GM19239 (cell line): ENCODE data around the genes LRRFIP2, PLCD1 and DLEC1.

- RRBS = no CpG with 5 or more reads among the region's 2 CpGs
Measured at GRCh38 chr3:37139296-37140317, 34.8 kb downstream of the LRRFIP2 start.

DNA sequence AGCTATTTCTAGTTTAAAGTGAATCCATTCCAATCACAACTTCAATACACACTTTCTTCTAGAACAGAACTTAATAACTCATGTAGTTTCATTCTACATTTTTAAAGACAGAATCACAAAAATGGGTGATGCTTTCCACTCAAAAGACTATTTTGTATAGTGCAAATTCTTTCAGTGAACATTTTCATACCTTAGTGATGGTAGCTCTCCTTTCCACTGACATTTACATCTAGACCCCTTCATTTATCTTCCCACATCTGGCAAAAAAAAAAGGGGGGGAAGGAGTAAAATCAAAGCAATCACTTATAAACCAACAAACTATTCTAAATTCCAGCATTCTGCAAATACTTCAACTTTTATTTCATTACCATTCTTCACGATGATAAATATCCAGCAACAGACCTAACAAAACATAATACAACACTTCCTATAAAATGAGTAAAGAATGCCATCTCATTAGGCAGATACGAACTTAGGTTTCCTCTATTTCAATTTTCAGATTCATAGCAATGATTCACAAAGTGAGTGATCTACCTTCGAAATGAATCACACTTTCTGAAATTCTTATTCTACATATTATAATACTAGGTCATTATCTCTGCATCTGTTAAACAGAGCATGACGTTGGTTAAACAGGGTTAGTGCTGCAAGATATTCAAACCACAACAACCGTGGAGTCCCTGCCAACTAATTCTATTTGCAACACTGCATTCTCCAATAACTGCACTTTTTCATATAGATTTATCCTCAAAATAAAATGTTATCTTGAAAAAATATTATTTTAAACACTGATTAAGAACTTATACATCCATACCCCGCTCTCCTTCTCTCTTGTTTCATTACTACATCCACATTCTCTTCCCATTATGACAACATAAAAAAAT lies at the start of gene LRRFIP2:
Gene LRRFIP2, minus strand, starts transcription at position 234 of the 884 bp plus-strand sequence.
- RRBS = no CpG with 5 or more reads among the region's 6 CpGs

GRCh38 chr3:37244430-37244666 lies 1.3 kb downstream of the GOLGA4 start:
- RRBS = no CpG with 5 or more reads among the region's 7 CpGs

DNA sequence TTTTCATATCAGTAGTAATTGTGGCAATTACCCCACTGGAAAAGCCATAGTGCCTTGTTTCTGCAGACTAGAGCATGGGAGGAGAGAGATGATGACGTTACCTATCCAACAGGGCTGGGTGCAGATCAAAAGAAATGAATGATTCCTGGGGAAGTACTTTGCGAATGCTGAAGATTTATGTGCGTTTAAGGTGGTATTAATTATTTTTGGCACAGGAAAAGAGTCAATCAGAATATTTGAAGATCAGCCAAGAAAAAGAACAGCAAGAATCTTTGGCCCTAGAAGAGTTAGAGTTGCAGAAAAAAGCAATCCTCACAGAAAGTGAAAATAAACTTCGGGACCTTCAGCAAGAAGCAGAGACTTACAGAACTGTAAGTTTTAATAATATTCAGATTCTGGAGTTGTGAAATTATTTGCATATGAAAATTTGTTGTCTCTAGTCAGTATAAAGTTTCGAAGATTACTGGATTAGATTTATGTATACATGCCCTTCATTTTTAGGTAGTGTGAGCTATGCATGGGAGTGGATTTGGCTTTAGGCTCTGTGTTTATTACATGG lies 78.5 kb downstream of the GOLGA4 start:
- RRBS = no CpG with 5 or more reads among the region's 5 CpGs

DNA sequence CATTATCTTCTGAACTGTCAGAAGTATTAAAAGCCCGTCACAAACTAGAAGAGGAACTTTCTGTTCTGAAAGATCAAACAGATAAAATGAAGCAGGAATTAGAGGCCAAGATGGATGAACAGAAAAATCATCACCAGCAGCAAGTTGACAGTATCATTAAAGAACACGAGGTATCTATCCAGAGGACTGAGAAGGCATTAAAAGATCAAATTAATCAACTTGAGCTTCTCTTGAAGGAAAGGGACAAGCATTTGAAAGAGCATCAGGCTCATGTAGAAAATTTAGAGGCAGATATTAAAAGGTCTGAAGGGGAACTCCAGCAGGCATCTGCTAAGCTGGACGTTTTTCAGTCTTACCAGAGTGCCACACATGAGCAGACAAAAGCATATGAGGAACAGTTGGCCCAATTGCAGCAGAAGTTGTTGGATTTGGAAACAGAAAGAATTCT lies 80.9 kb downstream of the GOLGA4 start:
- RRBS = no CpG with 5 or more reads among the region's 3 CpGs

GRCh38 chr3:37324397-37325336 lies 81.6 kb downstream of the GOLGA4 start:
- RRBS = no CpG with 5 or more reads among the region's 3 CpGs

- RRBS = 88% methylated on average over 2 of the region's 5 CpGs
Measured at GRCh38 chr3:37387512-37387900, 64.4 kb upstream of the ITGA9 start.

GRCh38 chr3:37892711-37893610 lies 31.3 kb downstream of the CTDSPL start:
- RRBS = no CpG with 5 or more reads among the region's 4 CpGs

- RRBS = no CpG with 5 or more reads among the region's 1 CpG
Measured at GRCh38 chr3:37905337-37905727, 43.7 kb downstream of the CTDSPL start.

- RRBS = no CpG with 5 or more reads among the region's 6 CpGs
Measured at GRCh38 chr3:37964266-37965255, 26.0 kb upstream of the VILL start.

- RRBS = no CpG with 5 or more reads among the region's 13 CpGs
Measured at GRCh38 chr3:37991867-37992595, 1.4 kb downstream of the VILL start.

GRCh38 chr3:37993763-37994841 lies 3.5 kb downstream of the VILL start:
- RRBS = 2% methylated on average over 11 of the region's 52 CpGs

DNA sequence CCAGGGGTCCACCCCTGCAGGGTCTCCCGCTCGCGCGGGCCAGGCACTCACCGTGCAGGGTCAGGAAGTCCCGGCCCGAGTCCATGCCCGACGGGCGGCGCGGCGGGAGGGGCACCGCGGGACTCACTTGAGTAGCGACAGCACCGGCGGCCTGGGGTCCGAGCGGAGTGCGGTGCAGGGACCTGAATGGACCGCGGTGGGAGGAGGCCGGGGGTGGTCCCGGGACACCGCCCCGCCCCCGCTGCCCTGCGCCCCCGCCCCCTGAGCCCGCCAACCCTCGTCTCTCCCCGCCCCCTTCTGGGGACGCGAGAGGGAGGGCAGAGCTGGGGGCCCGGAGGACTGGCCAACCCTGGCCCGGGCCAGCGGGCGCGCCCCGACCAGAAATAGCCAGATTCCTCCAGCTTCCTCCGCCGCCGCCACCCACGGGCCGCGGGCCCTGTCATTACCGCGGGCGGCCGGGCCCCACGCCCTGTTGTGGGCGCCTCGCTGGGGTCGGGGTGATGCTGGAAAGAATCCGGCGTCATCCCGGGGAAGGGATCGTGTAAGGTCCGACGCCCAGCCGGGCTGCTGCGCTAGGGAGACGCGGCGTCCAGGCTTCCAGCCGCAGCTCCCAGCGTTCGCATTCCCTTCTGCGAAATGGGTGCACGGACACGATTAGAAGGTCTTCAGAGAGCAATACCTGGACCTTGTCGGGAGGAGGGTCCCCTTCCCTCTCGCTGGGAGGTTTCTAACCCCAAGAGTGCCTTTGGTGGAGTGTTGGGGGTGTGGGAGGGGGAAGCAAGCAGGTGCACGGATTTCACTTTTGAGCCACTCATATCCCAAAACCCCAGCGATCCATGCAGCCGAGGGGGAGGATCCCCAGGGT lies at the start of gene PLCD1:
Gene PLCD1, minus strand, starts transcription at position 188 of the 865 bp plus-strand sequence.
- RRBS = 3% methylated on average over 32 of the region's 77 CpGs

GRCh38 chr3:38039022-38039847 lies at the start of gene DLEC1:
Gene DLEC1, plus strand, starts transcription at chr3:38039208.
- RRBS = 2% methylated on average over 19 of the region's 65 CpGs

GRCh38 chr3:38138379-38138531 lies 206 bp upstream of the MYD88 start:
- RRBS = no CpG with 5 or more reads among the region's 10 CpGs

DNA sequence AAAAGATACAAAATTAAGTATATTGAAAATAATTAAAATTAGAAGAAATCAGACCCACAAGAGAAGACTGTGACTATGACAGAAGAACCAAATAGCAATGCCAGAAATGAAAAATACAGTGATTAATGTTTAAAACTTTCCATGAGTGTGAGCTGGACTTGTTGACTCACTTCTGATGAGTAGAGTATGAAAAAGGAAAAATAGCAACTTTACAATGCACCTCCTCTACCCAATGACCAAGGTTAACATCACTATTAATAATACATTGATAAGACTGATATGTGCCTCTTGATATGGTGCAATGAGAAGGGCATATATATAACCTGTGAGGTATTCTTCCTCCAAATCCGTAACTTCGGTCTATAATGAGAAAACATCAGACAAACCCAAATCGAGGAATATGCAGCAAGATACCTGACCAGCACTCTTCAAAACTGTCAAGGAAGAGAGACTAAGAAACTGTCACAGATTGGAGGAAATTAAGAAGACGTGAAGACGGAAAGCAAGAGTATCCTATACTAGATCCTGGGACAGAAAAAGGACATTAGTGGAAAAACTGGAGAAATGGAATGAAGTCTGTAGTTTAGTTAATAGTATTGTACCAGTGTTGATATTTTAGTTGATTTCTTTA lies 39.2 kb upstream of the SLC22A13 start:
- RRBS = no CpG with 5 or more reads among the region's 5 CpGs

GRCh38 chr3:38348809-38349313 lies 2.3 kb downstream of the XYLB start:
- RRBS = no CpG with 5 or more reads among the region's 5 CpGs

GRCh38 chr3:38455853-38456150 lies 2.1 kb downstream of the ACVR2B start:
- RRBS = no CpG with 5 or more reads among the region's 4 CpGs

DNA sequence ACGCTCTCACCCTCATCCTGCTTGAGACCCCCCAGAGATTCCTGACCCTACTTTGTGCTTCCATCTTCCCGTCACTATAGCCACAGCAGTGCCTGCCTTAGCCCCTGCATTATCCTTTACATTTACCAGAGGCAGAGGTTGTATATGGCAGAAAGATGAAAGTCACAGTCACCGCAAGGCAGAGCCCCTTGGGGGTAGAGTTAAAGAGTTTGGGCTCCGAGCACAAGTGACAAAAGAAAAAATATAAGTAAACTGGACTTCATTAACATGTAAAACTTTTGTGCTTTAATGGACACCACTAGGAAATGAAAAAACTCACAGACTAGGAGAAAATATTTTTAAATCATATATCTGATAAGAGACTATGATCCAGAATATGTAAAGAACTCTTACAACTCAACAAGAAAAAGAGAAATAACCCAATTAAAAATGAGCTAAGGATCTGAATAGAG lies 56.6 kb downstream of the EXOG start:
- RRBS = no CpG with 5 or more reads among the region's 4 CpGs

DNA sequence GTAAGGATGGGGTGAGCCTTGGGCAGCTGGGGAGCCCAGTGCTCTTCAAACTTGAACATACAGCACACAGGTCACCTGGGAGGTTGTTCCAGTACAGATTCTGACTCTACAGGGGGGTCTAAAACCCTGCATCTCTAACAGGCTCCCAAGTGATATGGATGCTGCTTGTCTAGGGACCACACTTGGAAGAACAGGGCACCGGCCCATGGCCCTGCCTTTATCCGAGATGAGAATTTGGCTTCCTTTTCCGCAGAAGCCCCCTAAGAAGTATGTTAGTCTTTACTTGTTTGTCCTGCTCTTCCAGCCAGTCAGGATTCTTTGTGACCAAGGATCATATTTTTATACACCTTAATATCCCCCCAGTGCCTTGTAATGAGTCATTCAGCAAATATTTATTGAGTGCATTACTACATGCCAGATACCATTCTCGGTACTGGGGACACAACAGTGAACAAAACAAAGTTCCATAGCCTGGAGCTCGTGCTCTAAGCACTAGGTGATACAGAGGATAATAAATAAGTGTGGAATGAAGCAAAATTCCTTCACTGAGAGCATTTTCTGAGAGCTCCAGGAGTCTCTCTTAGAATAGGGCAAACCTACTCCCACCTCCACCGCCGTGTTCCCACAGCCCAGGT lies 18.3 kb downstream of the TTC21A start:
- RRBS = no CpG with 5 or more reads among the region's 7 CpGs